OCI-LY7 (cell line): ENCODE measurements around the genes HSD17B10, FAM104B and MAGEH1.

- PRO-cap, result no peak
- RAMPAGE, long total RNA, result no peak
Measured at GRCh38 chrX:53279744-53280223, 41.4 kb downstream of the IQSEC2 start.

DNA sequence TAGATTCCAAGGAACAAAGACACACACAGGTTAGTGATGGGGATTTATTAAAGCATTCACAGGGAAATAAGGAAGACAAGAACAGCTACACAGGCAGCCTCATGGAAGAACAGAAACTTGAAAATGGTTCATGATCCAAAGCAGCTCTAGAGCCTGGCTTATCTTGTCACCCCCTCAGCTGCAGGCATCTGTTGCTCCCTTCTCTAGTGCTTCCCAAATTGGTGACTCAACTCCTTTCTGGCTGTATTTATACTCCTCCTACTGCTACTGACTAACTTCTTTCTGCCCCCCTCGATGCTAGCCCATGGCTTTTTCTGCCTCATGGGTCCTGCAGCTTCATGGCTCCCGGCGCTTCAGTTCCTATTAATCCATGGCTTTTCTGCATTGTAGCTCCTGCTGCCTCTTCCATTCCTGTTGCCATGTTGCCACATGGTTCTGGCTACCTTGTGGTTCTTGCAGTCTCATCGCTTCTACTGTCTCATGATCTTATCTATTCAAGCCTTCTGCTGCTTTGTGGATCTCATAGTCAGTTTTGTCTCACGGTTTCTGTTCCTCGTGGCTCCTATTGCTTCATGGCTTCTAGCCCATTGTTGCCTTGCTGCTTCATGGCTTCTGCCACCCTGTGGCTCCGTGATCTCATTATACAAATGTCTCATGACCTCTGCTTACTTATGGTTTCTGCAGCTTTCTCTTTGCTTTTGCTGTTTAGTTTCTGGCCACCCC lies 48.2 kb downstream of the SMC1A start:
- PRO-cap, result no peak
- RAMPAGE, long total RNA, result no peak

DNA sequence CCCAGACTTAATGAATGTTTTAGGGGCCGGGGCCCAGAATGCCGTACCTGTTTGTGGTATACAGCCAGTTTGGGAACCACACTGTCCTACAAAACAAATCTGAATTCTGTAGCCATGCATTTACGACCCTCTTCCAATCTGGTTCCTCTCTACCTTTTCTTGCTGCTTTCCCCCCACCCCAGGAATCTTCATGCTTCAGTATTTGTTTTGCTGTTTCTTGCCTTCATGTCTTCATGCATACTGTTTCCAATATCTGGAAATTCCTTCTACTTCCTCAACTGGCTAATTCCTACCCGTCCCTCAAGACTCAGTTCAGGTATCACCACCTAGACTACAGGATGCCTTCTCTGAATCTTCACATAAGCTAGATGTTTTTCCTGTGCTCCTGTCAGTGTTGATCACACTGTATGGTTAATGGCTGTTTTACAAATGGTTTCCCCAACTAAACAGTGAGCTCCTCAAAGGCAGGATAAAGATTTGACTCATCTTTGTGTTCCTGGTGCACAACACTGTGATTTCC lies 46.0 kb downstream of the SMC1A start:
- PRO-cap, result no peak
- RAMPAGE, long total RNA, result no peak

GRCh38 chrX:53414660-53415371 lies 7.6 kb downstream of the SMC1A start:
- PRO-cap, result no peak
- RAMPAGE, long total RNA, result no peak

DNA sequence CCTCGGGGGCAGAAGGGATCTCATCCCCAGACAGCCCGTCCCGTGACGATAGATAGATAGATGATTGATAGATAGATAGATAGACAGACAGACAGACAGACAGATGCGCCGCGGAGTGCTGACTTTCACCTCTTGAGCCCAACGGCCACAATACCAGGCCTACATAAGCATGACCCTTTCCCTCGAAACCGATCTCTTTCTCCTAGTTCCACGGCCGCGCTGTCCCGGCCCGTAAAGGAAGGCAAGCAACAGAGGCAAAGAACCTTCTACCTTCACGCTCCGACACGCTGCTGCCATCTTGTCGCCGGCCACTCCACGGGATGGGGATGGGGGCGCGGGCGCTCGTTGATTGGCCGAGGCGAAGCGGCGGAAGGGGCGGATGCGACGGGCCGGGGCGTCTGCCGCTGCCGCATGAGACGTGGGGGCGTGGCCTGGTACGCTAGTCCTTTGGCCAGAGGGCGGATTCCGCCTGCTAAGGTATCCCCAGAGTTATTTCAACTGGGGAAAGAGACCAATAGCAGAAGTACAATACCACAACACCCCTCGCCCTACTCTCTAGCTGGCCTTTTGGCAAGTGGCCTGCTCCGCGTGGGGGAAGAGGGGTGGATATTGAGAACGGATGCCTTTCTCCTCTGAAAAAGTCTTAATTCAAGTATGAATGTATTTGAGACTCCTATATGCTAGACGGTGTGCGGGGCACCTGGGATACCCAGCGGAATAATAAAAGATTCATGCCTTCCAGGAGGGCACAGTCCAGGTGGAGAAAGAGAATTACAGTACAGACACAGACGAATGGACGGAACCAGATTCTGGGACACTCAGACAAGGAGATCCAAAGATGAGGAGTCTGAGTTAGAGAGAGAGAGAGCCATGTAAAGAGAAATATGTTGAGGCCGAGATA lies at the start of gene HSD17B10:
HSD17B10 (minus strand) TSS at position 322 of the 901 bp plus-strand sequence.
- PRO-cap, result bidirectional peak, plus-strand start at position 454 of the sequence, minus-strand start at position 322 of the sequence
- RAMPAGE, long total RNA, result no peak

DNA sequence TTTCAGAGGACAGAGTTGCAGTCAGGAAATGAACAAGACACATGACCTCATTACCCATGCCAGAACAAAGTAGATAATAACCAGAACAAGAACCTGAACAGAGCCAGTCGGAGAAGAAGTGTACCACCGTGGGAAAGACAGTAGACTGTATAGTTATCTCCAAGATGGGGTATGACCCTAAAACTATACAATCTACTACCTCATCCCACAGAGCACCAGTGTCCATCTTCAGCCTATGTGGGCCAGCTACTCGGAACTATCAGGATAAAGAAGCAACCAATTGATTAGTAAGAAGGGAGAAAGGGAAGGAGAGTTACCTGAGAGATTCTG lies 122.9 kb upstream of the HSD17B10 start:
- PRO-cap, result no peak
- RAMPAGE, long total RNA, result no peak

GRCh38 chrX:53561553-53562632 lies 124.6 kb downstream of the HUWE1 start:
- PRO-cap, result no peak
- RAMPAGE, long total RNA, result no peak

DNA sequence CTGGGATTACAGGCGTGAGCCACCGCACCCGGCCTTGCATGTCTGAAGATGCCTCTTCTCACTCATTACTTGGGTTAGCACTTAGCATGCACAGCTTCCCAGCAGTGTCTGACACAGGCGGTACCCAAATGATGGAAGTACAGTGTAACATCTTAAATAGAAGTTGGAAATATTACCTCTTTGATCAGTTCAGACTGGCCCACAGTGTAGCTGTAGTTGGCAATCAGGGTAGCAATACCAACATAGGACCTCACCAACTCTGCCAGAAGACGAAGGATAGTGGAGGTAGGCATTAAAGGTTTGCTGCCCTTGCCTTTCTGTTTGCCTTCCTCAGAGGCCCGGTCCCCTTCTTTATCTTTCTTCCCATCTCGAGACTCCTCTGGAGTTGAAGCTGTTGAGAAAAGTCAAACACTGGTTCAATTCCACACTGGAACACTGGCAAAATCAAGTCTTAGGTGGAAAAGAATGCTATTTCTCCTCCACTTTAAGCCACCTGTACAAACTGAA lies 112.9 kb downstream of the HUWE1 start:
- PRO-cap, result no peak
- RAMPAGE, long total RNA, result no peak

GRCh38 chrX:53658810-53659056 lies 27.8 kb downstream of the HUWE1 start:
- PRO-cap, result no peak
- RAMPAGE, long total RNA, result no peak

DNA sequence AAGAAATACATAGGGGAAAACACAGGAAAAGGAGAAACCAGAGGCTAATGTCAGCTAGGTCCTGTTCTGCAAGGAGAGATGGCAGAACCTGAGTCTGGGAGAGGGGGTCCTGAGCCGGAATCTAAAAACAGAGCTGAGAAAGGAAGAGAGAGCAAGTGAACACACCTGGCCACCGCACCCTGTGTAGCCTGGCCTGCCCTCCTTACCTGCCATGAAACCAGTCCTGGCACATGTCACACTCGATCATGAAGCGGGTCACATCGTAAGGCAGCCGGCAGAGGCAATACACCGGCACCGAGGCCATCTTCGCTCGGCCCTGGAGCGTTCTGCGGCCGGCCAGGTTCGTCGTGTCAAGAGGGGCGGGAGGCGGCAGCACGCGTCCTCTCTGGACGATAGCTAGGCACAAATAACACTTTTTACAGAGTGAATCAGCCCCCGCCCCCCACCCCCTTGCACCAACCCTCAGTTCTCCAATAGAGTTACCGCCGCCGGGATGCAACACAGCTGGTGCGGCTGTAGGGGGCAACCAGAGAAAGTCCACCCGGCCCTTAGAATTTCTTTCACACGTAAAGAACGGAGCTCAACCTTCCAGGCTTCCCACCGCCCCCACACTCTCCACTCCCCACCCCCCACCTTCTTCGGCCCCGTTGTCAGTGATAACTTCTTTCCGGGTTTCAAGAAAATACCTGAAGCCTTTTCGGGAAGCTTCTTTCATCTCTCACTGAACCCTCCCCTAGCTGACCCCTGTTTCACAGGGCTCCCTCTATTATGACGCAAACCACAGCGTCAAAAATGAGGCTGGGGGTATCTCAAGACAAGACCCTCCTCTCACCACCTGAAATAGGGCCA lies 1.6 kb downstream of the PHF8 start:
- PRO-cap, result bidirectional peak, plus-strand start at position 552 of the sequence, minus-strand start at position 408 of the sequence
- RAMPAGE, long total RNA, result no peak

DNA sequence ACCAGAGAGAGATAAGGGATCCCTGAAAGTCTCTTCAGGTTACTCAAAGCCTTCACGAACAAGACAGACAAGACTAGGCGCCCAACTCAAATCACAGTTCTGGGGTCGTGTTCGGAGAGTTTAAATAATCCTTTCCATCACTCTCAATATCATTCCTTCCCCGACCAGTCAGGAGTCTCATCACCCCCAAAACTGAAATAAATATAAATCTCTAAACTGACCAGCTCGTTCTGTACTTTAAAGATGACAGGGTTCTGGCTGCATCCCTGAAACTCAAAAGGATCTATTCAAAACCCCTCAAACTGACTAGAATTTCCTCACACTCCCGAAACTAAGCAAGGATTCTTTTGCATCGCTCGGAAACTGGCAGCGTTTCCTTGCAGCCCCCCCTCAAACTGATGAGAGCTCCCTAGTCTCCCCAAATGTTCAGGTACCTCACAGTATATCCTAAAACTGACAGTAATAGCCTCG lies 964 bp downstream of the PHF8 start:
- PRO-cap, result no peak
- RAMPAGE, long total RNA, result no peak

GRCh38 chrX:54044569-54045574 lies 599 bp upstream of the PHF8 start:
- PRO-cap, result bidirectional peak, plus-strand start at chrX:54044659, minus-strand start at chrX:54044335; unidirectional peak, plus-strand start at chrX:54044978
- RAMPAGE, long total RNA, result no peak

- PRO-cap, result no peak
- RAMPAGE, long total RNA, result no peak
Measured at GRCh38 chrX:54419754-54420187, 20.4 kb upstream of the TSR2 start.

DNA sequence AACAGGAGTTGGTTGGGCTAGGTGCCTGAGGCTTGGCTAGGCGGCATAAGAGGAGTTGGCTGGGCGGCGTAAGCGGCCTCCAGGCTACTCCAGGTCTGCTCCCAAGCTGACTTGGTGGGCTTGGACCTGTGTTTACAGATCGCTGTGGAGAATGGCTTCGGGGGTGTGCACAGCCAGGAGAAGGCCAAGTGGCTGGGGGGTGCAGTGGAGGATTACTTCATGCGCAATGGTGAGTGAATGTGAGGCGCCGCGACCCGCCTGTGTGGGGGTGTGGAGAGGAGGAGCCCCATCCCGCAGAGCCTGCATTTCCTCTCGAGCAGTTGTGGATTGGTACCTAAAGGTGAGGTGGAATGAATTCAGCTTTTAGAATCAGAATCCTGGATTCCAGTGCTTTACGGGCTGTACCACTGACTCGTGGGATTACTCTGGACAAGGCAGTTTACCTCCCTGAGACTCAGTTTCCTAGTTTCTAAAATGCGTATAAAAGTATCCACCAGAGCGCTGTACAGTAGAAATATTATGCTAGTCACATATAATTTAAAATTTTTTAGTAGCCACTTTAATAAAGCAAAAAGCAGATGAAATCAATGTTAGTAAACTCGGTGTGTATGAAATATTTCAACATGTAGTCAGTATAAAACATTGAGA lies 472 bp downstream of the TSR2 start:
- PRO-cap, result no peak
- RAMPAGE, long total RNA, result no peak

GRCh38 chrX:54474386-54474903 lies 21.6 kb downstream of the FGD1 start:
- PRO-cap, result no peak
- RAMPAGE, long total RNA, result no peak

DNA sequence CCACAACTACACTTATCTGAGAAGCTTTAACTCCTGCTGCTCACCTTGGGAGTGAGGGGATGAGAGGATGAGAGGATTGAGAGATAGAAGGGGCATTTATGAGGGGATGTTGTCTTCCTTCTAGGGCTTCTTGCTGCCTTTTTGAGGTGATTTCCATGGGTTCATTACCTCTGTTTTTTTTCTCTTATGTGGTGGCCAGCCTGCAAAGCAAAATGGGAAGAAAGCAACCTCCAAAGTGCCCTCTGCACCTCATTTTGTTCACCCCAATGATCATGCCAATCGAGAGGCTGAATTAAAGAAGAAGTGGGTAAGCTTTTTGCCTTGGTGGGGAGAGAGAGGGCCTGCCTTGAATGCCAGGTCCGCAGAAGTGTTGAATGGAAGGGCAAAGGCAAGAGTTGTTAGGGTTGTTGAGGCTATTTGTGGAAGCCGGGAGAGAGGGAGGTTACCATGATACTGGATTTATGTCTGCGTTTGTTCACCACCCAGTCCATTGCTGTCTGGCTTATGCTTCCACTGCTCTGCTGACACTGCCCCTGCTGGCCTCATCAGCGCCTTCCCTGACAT lies 10.0 kb downstream of the GNL3L start:
- PRO-cap, result no peak
- RAMPAGE, long total RNA, result no peak

DNA sequence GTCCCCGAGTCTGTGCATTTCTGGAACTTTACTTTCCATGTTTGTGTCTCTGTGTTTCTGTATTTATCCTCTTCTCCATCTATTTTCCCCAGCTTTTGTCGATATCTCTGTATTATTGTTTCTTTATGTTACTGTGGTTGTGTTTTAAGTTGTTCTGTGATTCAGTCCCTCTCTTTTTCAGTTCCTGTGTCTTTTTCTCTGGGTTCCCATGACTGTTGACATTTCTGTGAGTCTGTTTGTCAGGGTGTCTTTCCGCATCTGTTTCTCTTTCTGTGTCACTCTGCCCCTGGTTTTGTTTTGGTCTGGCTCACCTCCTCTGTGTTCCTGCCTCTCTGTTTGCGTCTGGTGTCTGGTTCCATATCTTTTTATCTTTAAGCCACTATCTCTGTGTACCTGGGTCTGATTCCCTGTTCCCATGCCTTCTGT lies 50.5 kb downstream of the ITIH6 start:
- PRO-cap, result no peak
- RAMPAGE, long total RNA, result no peak

DNA sequence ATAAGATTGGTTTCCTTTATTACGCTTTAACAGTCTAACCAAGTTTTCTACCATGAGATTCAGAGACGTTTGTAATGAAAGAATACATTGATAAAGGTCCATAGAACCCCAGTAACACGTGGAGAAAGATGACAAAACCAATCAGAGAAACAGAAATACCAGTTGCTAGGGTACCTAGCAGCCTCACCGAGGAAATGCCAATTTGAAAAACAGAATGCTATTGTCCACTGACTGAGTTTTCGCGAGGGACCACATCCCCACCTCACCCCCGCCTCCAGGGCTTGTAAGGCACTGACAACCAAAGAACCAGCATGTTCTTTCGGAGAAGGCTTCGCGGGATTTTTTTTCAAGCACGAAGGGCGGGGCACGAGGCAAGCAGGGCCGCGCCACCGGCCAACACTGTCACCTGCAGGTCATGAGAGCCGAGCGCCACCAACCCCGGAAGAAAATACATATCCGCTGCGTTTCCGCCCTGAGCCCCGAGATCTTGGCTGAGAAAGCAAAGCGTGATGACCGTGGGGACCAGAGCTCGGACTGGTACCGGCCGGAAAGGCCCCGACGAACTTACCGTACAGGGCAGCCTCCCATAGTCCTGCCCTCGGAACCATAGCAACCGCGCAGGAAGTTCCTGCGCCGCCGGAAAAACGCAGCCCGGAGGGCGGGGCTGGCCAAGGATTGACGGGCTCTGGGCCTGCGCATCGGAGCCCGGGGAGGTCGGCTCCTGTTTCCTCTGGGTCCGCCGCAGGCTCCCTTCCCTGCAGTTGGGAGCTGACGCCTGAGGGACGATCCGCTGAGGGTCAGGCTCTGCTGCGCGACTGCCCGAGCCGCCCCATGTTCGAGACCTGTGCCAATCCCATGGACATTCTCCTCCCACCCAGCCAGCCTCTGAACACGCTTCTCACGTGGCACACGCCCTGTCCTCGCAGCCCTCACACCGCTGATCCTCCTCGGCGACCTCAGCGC lies at the start of gene FAM104B:
FAM104B (minus strand) TSS at position 617 of the 963 bp plus-strand sequence.
- PRO-cap, result bidirectional peak, plus-strand start at position 482 of the sequence, minus-strand start at position 293 of the sequence; bidirectional peak, plus-strand start at position 742 of the sequence, minus-strand start at position 539 of the sequence
- RAMPAGE, long total RNA, result no peak

DNA sequence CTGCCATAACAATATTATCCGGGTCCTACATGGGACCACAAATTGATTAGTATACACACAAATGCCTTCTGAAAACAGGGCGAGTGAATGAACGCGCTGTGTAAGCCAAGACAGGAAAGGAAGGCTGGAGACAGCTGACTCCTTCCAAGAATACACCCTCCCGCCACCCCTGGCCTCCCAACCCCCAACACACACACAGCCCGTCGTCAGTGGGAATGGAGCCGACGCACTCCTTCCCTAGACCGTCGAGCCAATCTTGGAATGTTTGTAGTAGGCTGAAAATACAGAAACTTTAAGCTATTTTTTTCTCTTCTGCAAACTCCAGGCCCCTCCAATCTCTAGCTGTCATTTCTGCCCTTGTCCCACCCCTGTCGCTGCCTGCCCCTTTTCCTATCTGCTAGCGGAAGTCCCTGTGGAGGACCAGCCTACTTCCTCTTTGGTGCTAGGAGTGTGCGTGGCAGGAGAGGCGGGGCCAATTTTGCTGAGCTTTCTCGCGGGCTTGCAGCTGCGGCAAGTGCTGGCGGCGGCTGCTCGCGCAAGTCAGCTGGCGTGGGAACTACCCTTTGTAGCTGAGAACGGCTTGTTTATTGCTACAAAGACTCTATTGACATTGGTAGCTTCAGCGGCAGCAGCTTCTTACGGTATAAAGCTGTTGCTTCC lies at the start of gene MAGEH1:
MAGEH1 (plus strand) TSS at position 475 of the 660 bp plus-strand sequence.
- PRO-cap, result bidirectional peak, plus-strand start at position 475 of the sequence, minus-strand start at position 412 of the sequence
- RAMPAGE, long total RNA, result start-site peak on the plus strand centred at position 497 of the sequence, 27 bp wide, 17 and 26 reads in 2 replicates

GRCh38 chrX:57088875-57089408 lies 32.4 kb downstream of the SPIN2B start:
- PRO-cap, result no peak
- RAMPAGE, long total RNA, result no peak